Vein endothelial cell (primary cell): ENCODE measurements around the genes IL34 and HP.

- CAGE, long polyA plus RNA, result no peak
Measured at GRCh38 chr16:70152375-70153118, 21.0 kb upstream of the CLEC18C start.

DNA sequence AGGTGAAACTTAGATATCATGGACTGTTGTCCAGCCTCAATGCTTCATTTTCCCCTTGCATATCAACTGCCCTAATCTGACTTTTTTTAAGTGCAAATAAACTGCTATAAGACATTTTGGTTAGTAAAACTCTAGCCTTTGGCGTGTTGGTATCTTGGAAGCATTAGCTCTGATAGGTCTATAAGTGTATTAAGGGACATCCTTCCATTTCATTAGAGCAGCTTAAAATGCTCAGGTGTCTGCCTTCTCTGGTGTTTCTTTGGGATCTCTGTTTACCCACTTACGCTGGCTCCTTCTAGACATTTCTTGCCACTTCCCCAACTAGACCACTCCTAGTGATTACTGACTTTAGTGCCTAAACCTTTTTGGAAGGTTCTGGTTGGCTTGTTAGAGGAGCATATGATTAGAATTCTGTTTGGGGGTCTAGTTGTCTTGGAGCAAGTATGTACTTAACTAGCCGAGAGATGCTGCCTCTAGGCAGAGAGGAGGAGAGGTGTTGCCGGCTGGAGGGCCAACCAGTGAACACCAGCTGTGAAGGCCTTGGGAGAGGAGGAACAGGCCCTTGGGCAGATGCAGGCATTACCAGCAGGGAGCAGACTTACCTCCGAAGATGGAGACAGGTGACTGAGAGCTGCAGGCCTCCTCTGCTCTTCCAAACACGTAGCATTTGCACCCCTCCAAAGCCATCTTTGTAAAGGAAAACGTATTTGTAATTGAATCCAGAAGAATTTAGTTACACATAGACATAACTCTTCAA is 15.2 kb upstream of the CLEC18C start:
- CAGE, long polyA plus RNA, result no peak

DNA sequence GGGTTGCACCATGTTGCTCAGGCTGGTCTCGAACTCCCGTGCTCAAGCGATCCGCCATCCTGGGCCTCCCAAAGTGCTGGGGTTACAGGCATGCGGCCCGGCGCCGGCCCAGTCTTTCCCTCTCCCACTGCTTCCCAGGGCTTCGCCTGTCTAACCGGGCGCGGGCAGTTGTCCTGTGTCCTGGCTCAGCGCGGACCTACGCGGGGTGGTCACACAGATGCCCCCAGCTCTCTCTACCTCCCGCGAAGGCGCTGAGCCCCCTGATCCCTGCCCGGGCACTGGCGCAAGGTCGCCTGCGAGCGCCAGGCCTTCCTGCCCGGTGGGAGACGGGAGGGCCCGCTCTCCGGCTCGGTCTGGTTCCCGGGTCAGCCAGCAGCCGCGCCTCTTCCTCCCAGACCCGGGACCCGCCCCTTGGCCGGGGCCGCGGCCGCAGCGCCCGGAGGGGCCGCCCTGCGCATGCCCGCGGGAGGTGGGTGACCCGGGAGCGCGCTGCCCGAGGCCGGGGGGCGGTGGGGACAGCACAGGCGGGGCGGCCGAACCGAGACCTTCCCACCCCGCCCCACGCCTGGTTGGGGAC is 14.4 kb downstream of the CLEC18C start:
- CAGE, long polyA plus RNA, result no peak

GRCh38 chr16:70198692-70199104 is 25.1 kb downstream of the CLEC18C start:
- CAGE, long polyA plus RNA, result no peak

- CAGE, long polyA plus RNA, result no peak
Measured at GRCh38 chr16:70267330-70267906, 15.7 kb upstream of the EXOSC6 start.

DNA sequence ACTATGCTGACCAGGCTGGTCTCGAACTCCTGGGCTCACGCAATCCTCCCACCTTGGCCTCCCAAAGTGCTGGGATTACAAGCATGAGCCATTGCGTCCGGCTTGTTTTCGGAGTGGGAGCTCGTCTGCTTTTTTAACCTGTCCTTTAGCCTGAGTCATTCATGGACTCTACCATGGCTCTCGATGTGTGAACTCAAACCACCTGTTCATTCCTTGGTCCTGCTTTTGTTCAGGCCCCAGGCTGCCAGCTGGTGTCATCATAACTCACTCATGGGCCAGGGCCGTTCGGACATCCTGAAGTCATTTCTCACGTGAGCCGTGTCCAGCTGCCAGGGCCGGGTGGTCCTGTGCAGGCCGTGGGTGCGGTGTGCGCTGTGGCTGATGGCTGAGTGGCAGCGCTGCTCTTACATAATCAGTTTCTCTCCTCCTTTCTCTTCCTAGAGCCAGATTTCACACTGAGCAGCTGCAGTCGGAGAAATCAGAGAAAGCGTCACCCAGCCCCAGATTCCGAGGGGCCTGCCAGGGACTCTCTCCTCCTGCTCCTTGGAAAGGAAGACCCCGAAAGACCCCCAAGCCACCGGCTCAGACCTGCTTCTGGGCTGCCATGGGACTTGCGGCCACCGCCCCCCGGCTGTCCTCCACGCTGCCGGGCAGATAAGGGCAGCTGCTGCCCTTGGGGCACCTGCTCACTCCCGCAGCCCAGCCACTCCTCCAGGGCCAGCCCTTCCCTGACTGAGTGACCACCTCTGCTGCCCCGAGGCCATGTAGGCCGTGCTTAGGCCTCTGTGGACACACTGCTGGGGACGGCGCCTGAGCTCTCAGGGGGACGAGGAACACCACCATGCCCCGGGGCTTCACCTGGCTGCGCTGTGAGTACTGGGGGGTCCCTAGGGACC is at the start of gene IL34:
Gene IL34 (plus strand): TSS at position 453 of the 896 bp plus-strand sequence.
- CAGE, long polyA plus RNA, result no peak

DNA sequence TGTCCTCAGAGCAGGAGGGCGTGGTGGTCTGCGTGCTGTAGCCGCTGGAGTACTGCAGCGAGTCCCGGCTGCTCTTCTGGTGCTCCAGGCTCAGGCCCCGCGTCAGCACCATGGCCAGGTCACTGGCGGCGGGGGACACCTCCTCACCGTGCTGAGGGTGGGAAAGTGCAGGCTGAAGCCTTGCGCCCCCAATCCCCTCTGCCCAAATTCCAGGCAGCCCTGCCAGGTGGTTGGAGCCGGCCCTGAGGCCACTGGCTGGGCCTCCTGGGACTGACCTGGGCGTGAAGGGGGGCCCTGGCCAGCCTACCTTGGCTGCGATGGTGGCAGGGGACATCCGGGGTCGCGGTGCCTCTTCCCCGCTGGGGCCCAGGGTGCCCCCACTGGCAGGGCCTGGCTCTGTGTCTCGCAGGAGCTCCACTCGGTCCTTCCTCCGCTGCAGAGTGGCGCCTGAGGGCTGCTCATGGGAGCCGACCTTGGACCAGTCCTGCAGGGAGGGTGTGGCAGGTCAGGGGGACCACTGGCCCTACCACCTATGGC is 18.3 kb downstream of the IL34 start:
- CAGE, long polyA plus RNA, result no peak

DNA sequence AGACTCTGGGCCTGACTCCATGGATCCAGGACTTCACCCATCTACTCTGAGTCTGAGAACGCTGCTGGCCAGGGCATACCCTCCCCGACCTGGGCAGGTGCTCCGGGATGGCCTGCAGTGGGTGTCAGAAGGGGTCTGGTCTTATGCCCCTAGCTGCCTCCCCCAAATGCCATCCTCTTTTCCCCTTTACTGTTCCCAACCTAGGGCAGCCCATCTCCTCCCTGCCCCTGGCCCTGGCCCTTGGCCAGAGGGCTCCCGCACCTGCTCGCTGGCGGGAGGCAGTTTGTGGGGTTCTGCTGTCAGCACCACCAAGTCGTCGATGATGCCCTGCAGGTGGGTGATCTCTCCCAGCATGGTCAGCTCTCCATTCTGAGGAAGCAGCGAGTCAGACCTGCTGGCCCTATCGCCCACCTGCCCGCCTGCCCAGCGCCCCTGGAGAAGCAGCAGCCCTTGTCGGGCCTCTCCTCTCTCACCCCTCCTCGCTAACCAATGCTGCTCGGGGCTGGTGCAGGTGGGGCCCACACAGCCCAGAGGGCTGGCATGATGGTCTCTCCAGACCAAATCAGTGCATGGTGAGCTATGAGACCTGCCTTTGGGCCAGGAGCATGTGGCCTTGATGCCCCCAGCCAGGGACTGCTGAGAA is 8.2 kb downstream of the MTSS2 start:
- CAGE, long polyA plus RNA, result no peak

GRCh38 chr16:70681384-70682380 is 4.2 kb downstream of the MTSS2 start:
- CAGE, long polyA plus RNA, result no peak

DNA sequence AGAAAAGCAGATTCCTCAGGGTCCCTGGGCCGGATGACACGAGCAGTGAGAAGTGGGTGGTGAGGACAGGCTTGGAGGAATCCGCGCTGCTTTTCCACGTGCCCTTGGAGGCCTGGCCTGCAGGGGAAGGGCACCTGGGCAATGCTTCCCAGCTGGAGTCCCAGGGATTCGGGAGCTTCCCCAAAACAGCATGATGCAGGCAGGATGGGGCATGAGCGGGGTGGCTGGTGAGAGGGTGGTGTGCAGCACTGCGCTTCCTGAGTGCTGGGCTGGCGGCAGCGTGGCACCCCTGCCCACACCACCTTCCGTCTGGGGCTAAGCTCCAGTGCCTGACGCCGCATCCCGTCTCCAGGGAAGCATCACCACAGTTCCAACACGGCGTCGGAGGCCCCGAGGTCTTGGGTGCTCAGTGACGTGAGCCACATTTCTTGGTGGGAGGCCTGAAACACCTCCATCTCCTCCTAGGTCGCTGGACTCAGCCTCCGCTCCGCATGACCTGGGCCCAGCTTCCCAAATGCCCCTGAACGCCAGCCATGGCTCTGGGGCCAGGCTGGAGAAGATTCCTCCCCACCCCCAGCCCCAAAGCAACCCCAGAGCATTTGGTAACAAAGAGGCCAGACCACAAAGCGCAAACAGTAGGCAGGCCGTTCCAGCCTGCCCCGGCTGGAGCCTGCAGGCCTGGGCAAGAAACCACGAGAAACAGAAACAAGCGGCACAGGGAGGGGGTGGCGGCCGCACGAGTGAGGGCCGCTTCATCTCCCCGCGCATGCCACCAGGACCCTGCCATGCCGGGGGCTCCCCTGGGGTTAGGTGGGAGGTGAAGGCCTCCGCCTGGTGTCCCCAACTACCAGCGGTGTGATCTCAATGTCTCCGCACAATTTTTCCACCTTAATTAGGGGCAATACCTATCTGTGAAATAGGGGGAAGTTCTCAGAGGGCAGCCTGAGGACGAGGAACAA is 14.0 kb upstream of the MTSS2 start:
- CAGE, long polyA plus RNA, result no peak

GRCh38 chr16:70735082-70735862 is 49.4 kb upstream of the MTSS2 start:
- CAGE, long polyA plus RNA, result no peak

DNA sequence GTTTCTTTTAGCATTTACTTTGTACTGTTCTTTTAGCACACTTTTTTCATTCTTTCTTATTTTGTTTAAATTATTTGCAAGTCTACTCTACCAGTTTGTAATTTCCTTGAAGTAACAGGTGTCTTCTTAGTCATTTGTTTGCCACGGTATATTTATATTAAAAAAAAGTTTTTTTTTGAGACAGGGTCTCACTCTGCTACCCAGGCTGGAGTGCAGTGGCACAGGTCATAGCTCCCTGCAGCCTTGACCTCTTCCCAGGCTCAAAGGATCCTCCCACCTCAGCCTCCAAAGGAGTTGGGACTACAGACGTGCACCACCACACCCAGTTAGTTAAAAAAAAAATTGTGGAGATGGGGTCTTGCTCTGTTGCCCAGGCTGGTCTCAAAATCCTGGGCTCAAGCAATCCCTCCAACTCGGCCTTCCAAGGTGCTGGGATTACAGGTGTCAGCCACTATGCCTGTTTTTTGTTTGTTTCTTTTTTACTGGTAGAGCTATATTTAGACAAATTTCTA is 1.9 kb downstream of the CMTR2 start:
- CAGE, long polyA plus RNA, result no peak

DNA sequence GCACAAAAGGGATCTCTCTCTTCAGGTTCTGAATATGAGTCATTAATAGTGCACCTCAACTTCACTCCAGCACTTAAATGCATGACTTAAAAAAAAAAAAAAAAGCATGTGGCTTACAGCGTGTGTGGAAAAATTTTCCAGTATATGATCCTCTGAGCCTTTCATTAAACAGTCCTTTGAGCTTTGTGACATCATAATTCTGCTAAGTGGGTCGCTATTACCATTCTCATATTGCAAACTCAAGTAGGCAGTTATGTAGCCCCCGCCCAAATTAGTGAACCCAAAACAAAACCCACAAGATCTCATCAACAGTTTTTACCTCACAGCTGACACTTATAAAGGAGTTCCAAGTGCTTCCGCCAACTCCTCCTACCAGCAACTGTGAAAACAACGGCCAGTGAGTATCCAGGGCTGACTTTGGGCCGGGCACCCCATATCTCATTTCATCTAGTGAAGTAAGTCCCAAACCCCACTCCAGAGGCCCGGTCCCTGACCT is 595 bp downstream of the CMTR2 start:
- CAGE, long polyA plus RNA, result no peak

GRCh38 chr16:71415620-71416090 is 26.2 kb downstream of the TLE7 start:
- CAGE, long polyA plus RNA, result no peak

DNA sequence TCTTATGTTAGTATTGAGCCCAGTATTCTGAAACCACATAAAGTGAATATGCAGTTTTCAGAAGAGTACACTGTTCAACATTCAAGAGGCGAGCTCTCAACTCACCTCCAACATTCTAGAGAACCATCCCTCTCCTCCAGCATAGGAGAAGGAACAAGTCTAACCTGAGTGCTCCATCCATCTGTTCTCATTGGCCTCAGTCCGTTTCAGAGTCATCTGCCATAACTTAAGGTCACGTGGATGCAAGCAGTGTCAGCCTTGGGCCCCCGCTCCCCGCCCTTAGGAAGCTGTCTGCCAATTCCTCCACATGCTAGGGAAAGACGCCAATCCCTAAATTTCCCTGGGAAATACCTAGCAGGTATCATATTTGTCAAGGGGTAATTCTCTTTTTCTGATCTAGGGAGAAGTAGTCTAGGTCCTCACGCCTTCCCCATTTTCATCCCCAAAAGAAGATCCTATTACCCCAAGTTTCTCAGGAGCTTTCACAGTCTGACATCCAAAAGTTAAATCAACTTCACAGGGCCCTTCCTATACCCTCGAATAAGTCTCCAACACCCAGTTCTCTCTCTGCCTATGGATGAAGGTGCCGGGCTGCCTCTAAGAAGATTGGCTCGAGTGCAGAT is 21.5 kb downstream of the MARVELD3 start:
- CAGE, long polyA plus RNA, result no peak

- CAGE, long polyA plus RNA, result no peak
Measured at GRCh38 chr16:71761934-71762593, 37.6 kb upstream of the PHLPP2 start.

GRCh38 chr16:72054240-72054877 is at the start of gene HP:
Gene HP (plus strand): TSS chr16:72054505.
- CAGE, long polyA plus RNA, result no peak

DNA sequence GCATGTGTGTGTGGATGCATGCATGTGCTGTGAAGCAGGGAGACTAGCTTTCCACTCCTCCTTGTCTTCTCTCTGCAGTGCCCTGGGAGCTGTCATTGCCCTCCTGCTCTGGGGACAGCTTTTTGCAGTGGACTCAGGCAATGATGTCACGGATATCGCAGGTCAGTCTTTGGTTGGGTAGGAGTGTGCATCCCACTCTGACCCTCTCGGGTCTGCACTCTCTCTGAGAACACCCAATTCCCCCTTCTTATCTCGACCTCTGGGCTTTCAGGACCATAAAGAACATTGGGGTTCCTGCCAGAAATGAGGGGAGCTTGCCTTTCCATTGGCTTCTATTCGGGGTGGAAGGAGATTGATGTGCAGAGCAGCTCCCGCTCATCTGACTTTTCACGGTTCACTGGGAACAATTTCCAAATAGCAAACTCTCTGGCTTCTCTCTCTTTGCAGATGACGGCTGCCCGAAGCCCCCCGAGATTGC is 1.8 kb downstream of the HP start:
- CAGE, long polyA plus RNA, result no peak

GRCh38 chr16:72072729-72073470 is 9.9 kb downstream of the HPR start:
- CAGE, long polyA plus RNA, result no peak

DNA sequence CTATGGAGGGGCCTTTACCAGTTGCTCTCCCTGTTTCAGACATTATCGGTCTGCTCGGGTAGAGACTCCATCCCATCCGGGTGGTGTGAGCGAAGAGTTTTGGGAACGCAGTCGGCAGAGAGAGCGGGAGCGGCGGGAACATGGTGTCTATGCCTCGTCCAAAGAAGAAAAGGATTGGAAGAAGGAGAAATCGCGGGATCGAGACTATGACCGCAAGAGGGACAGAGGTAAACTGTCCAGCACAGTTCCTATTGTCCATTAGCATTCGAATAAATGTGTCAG is 3.1 kb downstream of the DHX38 start:
- CAGE, long polyA plus RNA, result no peak